Thoracic aorta (tissue), 1 donor: ENCODE results near the gene WARS2.

- RAMPAGE, long total RNA = no peak
Measured at GRCh38 chr1:116508708-116509163, 62.1 kb downstream of the CD58 start.

- RAMPAGE, long total RNA = no peak
Measured at GRCh38 chr1:116556188-116557361, 14.3 kb downstream of the CD58 start.

- RAMPAGE, long total RNA = no peak
Measured at GRCh38 chr1:116568846-116569372, 1.9 kb downstream of the CD58 start.

DNA sequence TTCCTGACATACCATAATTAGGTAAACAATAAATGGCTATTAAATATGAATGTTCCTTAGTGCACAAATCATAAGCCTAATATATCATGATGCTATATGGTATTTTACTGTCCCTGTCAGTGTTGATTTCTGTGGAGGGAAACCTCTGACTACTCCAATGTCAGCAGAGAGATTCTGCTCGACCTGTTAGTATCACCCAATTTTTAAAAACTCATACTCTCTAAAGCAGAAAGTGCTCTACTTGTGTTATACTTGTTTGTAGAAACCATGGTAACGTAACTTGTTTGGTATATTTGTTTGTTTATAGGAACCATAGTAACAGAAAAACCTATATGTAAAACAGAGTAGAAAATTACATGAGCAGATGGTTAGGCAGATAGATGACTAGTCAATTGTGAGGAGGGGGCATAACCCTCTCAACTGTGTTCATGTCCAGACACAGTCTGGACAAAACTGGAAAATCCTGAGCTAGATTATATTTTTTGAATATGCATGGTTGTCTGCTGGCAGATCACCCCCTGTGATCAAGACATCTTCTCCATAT lies 6.7 kb downstream of the TRIM45 start:
- RAMPAGE, long total RNA = no peak

- RAMPAGE, long total RNA = no peak
Measured at GRCh38 chr1:117121236-117121605, 328 bp downstream of the TRIM45 start.

- RAMPAGE, long total RNA = no peak
Measured at GRCh38 chr1:117232078-117232294, 21.3 kb upstream of the VTCN1 start.

GRCh38 chr1:117271850-117272368 lies 61.2 kb upstream of the VTCN1 start:
- RAMPAGE, long total RNA = no peak

DNA sequence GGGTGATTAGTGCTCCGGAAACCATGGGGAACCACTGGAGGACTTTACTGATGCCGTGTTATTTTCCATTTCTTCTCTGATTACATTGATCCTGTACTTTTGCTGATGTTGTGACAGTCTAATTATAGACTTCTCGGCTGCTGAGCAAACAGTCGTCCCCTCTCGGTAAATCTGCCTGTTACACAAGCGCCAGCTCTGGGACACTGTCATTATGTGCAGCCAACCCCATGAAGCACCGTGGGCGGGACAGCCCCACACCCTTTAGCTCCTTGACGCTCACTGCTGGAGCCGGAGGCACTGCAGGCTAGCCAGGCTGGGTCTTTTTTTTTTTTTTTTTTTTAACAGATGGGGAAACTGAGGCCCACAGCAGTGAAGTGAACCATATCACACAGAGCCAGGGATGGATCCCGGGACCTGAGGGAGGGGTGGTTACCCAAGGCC lies 6.0 kb upstream of the TENT5C start:
- RAMPAGE, long total RNA = no peak

DNA sequence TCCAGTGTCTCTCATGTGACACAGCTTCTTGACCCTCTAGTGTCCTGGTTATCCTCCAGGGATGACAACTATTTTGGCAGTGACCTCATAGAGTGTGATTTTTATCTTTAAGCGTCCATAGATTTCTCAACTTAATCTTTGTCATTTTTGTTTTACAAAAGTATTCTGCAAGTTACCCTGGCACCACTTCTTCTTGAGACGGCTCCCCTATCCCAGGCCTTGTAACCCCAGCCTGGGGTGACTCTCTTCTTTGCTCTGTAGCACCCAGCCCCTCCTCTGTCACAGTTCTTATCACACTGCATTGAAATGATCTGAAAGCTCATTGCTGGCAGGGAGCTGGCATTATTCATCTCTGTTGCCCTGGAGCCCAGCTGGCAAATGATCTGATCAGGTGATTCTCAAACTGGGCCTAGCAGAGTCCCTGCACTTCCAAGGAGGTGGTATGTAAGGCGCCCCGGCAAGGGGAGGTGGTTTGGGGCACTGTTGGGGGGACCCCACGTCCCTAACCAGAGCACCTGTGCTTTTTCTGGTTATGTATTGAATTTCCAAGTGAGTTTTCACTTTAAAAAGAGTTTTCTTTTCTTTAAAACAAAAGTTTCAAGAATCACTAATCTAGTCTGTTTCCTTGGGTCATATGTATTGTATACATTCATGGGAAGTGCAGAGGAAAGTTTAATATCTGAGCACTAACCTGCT lies 72.7 kb downstream of the TENT5C start:
- RAMPAGE, long total RNA = no peak

- RAMPAGE, long total RNA = no peak
Measured at GRCh38 chr1:117686428-117686814, 80.6 kb downstream of the TENT5C start.

GRCh38 chr1:117820923-117821366 lies 108.5 kb downstream of the GDAP2 start:
- RAMPAGE, long total RNA = no peak

- RAMPAGE, long total RNA = no peak
Measured at GRCh38 chr1:117821526-117822073, 107.8 kb downstream of the GDAP2 start.

GRCh38 chr1:118852212-118852411 lies 136.0 kb downstream of the TBX15 start:
- RAMPAGE, long total RNA = no peak

DNA sequence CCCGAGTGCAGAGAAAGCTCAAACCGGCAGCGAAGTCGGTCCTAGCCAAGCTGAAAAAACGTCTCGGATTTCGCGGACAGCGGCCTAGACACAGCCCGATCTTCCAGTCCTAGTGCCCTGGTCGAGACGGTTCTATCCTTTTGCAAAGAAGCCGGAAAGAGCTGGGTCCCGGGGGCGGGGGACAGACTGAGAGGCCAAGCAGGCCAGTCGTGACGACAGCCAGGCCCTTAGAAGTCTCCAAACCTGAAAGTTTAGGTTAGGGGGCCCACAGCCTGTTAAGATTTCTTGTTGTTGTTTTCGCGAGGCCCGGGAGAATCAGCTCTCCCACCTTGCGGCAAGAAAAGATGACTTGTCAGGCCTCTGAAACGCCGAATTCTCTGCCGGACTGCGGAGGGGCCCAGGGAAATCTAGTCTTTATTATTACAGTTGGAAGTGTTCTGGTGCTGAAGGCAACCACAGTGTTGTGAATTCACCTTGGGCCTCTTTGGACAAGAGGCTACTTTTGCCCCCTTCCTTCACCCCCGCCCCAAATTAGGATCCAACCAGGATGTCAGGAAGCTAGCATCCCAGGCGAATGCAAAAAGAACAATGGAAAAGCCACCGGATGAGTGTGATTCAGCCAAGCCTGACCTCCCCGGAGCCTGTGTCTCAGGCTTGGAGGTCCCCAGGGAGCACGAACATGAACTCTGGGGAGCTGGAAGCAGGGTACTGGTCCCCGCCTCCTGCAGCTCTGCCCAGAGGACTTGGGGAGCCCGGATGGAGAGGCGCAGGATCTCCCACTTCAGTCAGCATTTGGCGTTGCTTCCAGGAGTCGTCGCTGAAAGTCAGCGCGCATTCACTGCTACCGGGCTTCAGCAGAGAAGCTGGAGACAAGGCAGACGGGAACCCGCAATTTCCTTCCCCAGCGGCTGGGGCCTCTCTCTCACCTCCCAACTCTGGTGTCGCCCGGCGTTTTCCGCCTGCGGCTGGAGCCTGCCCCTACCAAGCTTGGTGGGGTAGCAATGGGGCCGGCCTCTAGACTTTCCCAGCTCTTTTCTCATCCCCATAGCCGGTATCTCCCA lies 1.6 kb upstream of the TBX15 start:
- RAMPAGE, long total RNA = no peak

DNA sequence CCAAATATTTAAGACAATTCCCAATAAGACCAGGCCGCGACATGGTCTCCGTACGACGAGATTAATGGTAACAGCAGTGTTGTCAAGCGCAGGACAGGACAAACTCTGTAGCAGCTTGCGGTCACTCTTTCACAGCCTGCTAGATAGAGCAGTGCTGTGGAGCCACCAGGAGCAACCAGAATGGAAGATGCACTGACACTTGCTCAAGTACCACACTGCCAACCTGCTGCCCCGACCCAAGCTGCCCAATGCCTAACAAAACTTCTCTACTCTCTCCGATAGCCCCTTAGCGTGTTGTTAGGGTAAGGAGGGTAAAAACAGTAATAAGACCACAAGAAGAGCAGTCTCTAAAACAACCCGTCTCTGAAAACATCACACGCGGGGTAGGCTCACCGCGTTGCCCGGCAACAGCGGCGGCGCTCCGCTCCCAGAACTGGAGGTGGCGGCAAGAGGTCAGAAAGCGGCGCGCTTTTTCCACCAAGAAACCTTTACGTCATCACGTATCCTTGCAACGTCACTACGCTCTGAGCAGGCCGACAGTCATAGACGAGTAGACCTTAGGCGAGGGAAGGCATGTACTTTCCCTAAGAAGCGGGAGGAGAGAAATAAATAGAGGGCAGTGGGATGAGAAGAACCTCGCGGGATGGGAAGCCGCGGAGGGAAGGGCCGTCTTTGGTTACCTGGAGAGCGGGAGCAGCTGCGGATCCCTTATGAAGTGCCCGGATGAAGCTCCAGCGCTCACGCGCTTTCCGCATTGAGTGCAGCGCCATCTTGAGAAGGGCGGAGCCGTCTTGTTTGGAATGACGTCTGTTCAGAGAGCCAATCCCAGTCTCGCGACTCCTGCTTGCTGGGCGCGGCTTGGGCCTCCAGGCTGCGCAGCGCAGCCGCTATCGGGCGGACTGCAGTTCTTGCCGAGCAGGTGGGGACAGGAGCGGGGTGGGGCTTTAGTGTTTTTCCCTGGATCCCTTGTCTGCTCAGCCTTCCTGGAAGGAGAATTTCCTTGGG lies at the start of gene WARS2:
Gene WARS2, minus strand, starts transcription at position 779 of the 1,005 bp plus-strand sequence.
- RAMPAGE, long total RNA = start-site peak on the plus strand centred at position 555 of the sequence, 66 bp wide, 86 reads; start-site peak on the minus strand centred at position 761 of the sequence, 73 bp wide, 92 reads

GRCh38 chr1:119140880-119141551 lies 563 bp upstream of the WARS2 start:
- RAMPAGE, long total RNA = no peak

GRCh38 chr1:119149397-119150027 lies 9.1 kb upstream of the WARS2 start:
- RAMPAGE, long total RNA = no peak

DNA sequence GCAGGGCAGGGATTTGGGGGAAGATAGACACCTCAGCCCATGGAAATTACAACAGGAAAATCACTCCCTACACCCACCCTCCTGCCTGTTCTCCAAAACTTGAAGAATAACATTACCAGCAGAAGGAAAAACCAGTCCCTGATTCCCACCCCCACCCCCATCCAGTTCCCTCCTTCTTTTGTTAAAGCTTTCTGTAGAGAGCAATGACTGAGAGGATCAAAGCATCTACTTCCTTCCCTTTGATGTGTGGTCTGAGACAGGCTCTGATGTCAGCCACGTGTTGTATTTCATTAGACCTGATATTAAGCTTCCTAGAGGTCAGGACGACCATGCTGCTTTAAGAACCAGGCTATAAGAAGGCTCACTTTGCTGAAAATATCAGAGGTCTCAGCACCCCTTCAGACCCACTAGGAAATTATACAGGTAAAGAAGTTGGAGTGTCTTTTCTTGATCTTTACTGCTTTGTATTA lies 73.8 kb upstream of the HAO2 start:
- RAMPAGE, long total RNA = no peak

DNA sequence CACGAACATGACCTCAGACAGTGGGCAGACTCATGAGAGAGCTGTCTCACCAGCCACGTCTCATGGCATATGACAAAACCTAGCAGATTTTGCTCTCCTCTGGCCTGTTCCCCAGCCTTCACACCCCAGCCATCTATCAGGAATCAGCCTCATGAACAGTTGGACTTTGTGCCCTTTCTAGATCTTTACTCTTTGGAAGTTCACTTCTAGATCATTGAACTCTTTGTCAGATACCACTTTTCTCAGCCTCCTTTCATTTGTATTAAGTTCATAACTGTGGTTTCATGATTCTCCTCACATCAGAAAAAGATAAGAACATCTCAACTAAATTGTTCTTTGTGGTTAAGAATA lies 14.2 kb upstream of the HSD3B1 start:
- RAMPAGE, long total RNA = no peak

DNA sequence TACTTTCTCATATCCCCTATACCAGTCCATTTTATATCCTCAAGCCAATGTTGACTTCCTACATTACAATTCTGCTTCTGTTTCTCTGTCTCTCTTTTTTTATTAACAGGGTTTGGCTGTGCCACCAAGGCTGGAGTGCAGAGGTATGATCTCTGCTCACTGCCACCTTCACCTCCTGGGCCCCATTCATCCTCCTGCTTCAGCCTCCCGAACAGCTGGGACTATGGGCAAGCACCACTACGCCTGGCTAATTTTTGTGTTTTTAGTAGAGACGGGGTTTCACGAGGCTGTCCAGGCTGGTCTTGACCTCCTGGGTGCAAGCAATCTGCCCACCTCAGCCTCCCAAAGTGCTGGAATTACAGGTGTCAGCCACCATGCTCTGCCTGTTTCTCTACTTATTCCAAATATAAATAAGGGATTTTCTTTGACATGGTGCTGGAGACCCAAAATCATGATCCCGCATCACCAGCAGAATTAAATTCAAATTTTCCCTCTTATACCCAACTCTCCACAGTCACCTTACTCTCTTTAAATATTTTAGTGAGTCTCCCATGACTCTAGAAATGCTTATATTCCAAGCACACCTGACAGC lies 43.6 kb downstream of the ZNF697 start:
- RAMPAGE, long total RNA = no peak